Renal cortical epithelial cell (primary cell): ENCODE measurements around a stretch of chr12.

GRCh38 chr12:88298634-88299168, 156.6 kb downstream of the TMTC3 start:
- RRBS: no CpG with 5 or more reads among the region's 2 CpGs

GRCh38 chr12:88388430-88388983, 191.8 kb downstream of the KITLG start:
- RRBS: no CpG with 5 or more reads among the region's 3 CpGs

GRCh38 chr12:88775634-88776141, 195.4 kb upstream of the KITLG start:
- RRBS: no CpG with 5 or more reads among the region's 3 CpGs

- RRBS: no CpG with 5 or more reads among the region's 14 CpGs
Measured at GRCh38 chr12:89098636-89099270, 253.5 kb downstream of the DUSP6 start.

GRCh38 chr12:89348581-89349779, 3.3 kb downstream of the DUSP6 start:
- RRBS: no CpG with 5 or more reads among the region's 10 CpGs

GRCh38 chr12:89710544-89711021, 1.9 kb upstream of the ATP2B1 start:
- RRBS: no CpG with 5 or more reads among the region's 8 CpGs

- RRBS: no CpG with 5 or more reads among the region's 8 CpGs
Measured at GRCh38 chr12:90253761-90254137, 545.1 kb upstream of the ATP2B1 start.

DNA sequence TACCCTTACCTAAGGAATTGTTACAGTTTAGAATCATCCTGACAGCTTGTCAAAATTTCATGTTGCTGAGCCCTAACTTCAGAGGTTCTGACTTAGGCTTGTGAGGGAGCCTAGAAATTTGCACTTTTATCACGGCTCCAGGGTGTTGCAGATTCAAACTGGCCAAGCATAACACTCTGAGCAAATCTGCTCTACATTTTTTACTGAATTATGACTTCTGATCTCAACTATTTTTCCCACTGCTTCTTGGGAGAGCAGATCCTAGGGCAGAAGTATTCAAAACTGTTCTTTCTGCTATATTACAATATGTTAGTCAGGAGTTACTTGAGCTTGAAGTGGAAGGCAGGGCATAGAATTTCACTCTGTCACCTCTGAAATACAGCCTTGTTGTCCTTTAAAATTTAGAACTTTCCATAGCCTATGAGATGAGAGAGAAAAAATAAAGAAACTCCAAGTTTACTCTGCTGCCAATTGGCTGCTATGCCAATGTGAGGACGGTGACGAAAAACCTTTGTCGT, 16.3 kb upstream of the KERA start:
- RRBS: no CpG with 5 or more reads among the region's 4 CpGs

GRCh38 chr12:91109243-91109616, 2.1 kb downstream of the LUM start:
- RRBS: no CpG with 5 or more reads among the region's 3 CpGs

DNA sequence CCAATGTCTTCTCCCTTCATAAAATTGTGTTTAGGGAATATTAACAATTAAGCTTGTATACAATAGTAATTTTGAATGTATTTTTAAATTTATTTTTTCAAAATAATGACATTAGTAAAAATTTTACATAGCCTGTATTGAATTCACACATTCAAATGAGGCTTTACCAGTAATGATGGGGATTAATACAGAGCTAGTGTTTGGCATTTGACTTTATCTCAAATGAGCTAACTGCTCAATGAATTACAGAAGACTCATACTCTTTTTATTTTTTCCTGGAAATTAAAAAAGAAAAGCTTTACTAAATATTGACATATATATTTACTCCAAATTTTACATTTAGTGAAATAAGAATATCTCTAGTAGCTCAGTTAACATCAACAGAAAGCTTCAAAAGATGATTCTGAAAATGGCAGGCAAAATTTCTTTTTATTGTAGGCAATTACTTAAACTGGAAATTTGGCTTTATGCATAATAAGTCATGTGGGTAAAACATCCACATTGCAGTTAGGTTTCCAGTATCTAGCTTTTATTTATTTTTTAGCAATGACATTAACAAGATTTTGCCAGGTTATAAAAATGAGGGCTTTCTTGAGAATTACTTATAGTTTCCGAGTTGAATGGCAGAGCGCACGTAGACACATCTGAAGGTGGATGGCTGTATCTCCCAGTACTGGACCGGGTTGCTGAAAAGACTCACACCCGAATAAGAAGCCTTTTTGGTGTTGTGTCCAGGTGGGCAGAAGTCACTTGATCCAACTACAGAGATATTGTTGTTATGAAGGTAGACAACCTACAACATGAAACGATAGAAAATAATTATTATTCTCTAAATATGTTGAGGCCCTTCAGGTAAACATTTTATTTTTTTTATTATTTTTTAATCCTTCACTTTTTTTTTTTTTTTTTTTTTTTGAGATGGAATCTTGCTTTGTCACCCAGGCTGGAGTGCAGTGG, 34.4 kb upstream of the LUM start:
- RRBS: no CpG with 5 or more reads among the region's 6 CpGs

- RRBS: no CpG with 5 or more reads among the region's 9 CpGs
Measured at GRCh38 chr12:91179322-91179899, 3.2 kb downstream of the DCN start.

GRCh38 chr12:91562419-91562914, 379.9 kb upstream of the DCN start:
- RRBS: no CpG with 5 or more reads among the region's 1 CpG

DNA sequence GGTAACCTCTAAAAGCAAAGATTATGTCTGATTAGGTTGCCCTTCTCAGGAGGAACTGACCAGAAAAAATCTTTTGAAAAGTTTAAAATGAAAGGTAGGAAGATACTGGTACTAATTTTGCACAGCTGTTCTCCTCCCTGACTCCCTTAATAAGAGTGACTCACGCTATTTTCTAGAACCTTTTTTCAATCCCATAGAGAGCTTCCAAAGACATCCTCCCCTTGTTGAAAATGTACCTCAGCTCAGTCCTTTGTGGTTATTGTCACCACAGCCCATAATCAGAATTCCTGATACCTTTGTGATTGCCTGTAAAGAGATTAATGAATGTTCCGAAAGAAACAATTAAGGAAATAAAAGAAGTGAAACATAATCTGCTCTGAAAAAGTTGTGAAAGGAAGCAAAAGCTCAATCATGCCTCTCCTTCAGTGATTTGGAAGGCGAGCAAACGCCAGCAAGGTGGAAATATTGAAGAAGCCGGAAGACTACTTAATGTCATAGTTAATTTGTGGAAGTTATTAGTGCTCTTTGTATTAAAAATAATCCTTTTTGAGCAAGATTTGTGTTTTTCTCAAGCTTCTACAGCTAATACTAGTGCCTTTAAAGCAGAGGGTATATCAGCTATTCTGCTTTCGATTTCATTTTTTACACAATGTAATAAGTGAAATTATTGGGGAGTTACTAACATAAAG, 392.1 kb upstream of the DCN start:
- RRBS: no CpG with 5 or more reads among the region's 6 CpGs

GRCh38 chr12:92055800-92056258, 89.8 kb downstream of the BTG1 start:
- RRBS: no CpG with 5 or more reads among the region's 4 CpGs

DNA sequence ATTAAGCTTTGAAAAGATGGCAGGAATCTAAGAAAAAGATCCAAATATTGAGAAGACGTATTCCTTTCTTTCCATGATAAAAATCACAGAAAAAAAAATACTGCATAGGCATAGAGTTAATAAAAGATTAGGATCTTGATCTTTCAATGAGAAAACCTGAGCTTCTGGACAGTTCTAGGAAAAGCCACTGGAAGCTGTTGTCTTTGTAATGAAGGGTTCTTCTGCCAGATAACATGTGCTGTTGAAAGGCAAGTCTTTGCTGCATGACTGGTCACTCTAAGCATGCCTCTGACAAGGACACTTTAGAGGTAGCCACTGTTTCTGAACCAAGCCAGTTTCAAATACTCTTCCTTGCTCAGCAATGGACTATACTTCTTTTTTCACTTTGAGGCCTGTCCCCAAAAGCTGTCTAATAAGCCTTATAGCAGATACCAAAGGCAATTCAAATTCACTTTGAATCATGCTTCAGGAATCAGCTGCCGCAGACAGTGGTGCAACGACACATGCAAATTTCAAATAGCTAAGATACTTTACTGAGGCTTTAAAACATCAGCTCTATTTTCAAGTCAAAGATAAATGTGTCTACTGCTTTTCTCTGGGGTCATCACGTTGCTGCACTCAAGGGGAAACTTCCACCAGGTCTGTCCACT, 70.2 kb downstream of the BTG1 start:
- RRBS: no CpG with 5 or more reads among the region's 4 CpGs

GRCh38 chr12:92078078-92078780, 67.4 kb downstream of the BTG1 start:
- RRBS: no CpG with 5 or more reads among the region's 3 CpGs

- RRBS: no CpG with 5 or more reads among the region's 2 CpGs
Measured at GRCh38 chr12:92088810-92089120, 56.9 kb downstream of the BTG1 start.

GRCh38 chr12:92137694-92137993, 8.0 kb downstream of the BTG1 start:
- RRBS: no CpG with 5 or more reads among the region's 1 CpG